Ishikawa (cell line): ENCODE measurements around a stretch of chr17.

DNA sequence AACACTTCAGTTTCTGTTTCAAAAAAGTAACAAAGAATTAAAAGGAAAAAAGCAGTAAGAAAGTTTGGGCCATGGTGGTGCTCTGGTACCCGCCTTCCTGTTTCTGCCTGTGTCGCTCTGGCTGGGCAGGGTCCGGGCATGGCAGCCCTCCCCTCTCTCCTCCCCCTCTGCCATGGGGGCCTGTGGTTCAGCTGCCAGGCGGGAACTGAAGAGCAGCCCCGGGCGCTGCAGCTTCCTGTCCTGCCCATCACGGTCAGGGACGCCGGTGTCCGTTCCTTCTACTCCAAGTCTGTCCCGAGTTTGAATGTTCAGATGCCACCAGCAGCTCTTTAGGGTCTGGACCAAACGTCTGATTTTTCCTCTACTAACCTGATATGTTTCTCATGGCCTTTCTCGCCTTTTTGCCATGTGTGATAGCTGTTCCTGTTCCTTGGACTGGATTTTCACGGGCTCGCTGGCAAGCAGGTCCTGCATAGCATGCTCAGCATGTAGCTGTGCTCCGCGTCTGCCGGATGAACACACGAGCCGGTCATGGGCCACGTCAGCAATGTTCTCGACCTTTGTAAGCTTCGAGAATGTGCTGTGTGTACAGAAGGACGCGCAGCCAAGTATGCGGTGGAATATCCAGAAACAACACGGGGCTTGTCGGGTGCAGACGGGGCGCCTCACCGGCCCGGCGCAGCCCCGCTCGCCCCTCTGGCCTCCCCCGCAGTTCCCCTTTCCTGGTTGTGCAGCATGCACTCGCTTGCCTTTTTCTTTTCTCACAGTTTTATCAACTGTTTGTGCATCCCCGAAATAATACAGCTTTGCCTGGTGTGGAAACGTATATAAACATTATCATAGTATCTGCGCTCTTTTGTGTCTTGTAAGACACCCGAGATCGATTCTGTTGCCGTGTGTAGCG lies 42.1 kb downstream of the RPTOR start:
- RRBS, result 93% methylated on average over 6 of the region's 44 CpGs

DNA sequence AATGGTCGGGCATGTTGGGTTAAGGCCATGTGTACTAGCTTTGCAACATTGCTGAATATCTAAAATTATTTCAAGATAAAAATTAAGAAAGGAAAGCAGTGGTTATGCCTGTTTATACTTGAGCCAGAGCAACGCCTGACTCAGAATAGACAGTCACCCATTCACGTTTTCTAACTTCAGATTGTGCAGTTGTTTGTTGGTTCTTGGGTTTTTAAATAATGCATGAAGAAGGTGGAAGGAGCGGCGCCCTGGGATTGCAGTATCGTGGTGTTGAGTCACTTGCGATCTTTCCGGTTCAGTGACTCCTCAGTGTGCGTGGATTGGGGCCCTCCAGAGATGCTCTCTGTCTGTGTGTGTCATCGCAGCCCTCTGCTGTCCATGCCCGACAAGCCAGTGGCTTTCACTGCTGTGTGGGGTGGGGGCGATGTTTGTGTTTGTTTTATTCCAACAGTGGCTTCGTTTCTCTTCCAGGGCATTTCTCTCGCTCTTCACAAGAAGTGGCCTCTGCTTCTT lies 133.9 kb downstream of the RPTOR start:
- RRBS, result no CpG with 5 or more reads among the region's 14 CpGs

DNA sequence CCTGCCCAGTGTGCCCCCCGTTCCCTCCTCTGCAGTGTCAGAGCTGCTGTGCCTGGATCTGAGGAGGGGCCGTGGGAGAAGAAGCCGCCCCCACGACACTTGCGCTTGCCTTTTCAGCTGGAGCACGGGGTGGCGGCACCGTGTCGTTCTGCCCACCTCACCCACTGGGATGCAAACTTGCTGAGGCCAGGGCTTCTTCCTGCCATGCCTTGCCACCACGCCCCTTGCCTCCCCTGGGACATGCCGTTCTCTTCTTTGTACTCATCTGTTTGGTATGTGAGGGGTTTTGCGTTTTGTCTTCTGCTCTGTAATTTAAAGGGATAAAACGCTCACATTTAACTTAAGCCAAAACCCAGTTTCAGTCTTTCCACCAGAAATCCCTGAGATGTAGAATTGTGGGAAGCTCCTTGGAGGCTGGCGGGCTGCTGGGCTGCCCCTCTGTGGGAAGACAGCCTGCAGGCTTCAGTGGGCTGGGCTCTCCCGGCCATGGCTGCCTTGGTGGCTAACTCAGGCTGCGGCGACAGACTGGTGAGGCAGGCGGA lies 180.2 kb downstream of the RPTOR start:
- RRBS, result no CpG with 5 or more reads among the region's 18 CpGs

GRCh38 chr17:80779806-80780873 lies 211.5 kb upstream of the CHMP6 start:
- RRBS, result no CpG with 5 or more reads among the region's 35 CpGs

DNA sequence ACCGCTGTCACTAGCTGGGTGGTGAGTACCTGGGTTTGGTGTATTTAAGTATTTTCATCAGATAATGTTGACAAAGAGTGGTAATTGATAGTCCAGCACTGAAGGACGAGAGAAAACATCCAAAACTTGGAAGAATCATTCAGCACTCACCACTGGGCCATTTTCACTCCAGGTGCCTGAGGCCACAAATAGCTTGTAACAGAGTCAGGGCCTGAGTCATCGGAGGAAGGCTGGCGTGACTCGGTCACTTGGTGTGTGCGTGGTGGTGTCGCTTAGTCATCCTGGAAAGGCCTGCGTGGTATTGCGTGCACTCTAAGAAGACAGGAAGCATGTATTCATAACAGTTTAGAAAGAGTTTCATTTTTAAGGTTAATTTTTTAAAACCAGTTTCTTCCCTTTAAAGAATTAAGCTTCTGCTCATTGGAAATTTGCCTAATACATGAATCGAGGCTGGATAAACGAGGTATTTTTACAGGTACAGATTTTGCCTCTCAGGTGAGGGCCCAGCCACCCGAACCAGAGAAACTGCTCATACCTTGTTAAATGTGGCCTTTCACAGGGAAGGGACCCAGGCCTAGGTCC lies 135.1 kb upstream of the CHMP6 start:
- RRBS, result no CpG with 5 or more reads among the region's 12 CpGs

DNA sequence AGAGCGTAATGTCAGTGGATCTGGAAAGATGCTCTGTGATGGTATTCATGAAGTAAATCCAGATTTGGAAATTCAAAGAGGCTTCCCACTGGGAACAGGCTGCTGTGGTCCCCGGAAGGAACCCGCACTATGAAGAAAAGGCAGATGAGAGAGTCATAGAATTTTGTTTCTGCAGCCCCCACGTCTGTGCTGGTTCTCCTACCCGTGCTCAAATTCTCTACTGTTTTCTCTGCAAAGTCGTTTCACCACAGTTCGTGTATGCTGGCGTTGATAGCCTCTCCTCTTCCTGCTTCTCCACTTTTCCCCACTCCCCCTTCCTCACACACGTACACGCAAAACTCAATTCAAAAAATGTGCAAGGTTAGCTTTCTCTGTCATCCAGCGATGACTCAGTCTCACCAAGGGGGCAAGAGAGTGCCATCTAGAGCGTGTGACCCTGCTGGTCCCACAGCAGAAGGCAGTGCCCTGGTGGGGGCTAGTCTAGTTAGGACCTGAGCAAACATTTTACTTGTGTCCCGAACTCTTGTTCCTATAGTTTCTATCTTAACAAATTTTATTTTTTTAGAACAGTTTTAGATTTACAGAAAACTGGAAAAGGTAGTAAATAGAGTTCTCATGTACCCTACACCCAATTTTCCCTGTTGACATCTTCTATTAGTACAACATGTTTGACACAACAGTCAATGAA lies 121.3 kb upstream of the CHMP6 start:
- RRBS, result no CpG with 5 or more reads among the region's 13 CpGs

GRCh38 chr17:80886459-80886981 lies 105.1 kb upstream of the CHMP6 start:
- RRBS, result 94% methylated on average over 14 of the region's 24 CpGs

DNA sequence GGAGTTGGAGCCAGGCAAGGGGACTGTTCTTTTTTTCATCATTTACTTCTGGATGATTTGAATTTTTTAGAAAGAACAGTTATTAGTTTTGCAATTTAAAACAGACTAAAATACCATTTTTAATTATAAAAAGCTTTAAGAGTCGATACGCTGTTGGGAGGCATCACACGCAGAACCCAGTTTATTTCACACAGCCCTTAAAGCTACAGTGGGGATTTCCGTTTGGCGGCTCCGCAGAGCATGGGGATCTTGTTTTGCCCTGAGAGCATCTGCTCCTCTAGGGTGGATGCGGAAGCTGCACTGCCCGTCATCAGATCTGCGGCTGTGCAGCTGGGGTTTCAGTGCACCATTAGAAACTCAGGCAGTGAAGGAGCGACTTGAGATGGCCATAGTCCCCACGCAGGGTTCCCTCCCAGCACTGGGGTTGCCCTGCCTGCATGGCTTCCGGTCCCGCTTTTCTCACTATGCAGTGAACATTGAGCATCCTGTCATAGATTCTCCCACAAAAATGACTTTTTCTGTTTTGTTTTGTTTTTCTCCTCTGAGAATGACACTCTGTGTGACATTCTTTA lies 62.2 kb upstream of the CHMP6 start:
- RRBS, result no CpG with 5 or more reads among the region's 13 CpGs

- RRBS, result no CpG with 5 or more reads among the region's 30 CpGs
Observed at GRCh38 chr17:80970007-80970972, 21.4 kb upstream of the CHMP6 start.

DNA sequence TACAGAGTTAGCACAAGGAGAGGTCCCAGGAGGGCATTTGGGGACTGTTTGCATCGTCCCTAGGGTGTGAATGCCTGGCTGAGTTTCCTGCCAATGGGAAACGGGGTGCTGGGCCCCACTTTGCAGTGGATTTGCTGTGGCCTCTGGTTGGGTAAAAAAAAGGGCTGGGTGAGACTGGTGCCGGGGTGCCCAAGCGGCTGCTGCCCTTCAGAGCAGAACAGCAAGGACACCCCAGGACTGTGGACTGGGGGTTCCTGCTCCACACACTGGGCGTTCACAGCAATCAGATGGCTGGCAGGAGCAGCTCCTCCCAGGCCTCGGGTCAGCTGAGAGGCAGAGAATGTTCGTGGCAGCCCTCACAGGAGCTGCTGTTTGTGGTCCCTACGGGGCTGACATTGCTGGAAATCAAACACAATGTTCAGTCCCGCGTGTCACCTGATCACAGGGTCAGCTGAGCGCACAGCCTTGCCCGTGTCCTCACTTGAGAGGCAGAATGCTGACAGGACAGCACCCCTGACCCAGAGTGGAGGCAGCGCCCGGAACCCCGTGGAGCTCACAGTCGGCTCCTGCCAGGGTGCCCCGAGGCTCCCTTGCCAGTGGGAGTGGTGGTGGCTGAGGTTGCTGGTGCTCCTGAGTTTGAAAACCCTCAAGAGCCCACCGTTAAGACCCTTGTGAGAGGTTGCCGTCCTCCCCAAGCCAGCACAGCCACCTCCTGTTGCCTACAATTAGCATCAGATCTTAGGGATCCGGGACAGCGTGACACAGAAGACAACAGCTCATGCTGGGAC lies 3.8 kb upstream of the CHMP6 start:
- RRBS, result no CpG with 5 or more reads among the region's 21 CpGs

DNA sequence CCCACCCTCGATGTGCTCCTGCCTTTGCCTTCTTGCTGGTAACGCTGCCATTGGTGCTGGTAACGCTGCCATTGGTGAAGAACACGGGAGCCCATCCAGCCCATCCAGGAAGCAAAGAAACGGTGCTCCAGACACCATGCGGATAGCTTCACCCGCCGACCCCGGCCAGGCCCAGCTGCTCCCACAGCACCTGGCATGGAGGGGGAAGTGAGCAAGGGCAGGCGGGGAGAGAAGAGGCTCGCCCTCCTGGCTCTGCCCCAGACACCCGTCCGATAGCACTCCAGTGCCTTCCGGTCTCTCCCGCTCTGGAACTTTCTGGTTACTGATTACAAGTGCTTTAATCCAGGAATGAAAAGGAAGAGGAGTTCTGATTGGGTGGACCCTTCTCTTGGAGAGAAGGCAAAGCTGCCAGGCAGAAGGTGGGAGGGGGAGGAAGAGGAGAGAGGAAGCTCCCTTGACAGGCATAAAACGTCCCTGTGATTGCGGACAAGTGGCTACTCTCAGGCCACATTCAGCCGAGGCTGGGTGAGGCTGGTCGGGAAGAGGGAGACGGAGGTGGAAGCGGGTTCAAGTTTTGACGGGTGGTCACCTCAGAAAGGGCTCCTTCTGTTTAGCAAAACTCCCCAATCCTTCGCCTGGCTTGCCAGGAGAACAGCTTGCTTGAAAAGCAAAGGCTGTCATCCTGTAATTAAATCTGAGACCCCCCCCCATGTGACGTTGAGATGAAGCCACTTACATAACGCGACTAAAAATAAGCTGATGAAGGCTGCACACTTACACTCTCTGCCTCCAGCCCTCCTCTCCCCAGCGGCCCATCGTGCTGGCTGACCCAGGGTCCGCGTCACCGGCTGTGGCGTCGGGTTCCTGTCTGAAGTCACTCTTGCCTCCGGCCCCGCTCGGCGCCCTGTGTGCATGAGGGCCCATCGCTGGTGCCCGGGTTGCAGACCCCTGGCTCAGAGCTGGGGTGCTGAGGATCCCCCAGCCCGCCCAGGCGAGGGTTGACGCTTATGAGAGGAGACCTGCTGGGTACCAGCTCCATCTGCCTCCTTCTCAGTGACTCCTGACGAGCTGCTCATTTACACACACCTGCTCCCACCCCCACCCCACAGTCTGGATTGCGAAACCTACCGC lies 3.6 kb upstream of the BAIAP2 start:
- RRBS, result 97% methylated on average over 7 of the region's 45 CpGs

DNA sequence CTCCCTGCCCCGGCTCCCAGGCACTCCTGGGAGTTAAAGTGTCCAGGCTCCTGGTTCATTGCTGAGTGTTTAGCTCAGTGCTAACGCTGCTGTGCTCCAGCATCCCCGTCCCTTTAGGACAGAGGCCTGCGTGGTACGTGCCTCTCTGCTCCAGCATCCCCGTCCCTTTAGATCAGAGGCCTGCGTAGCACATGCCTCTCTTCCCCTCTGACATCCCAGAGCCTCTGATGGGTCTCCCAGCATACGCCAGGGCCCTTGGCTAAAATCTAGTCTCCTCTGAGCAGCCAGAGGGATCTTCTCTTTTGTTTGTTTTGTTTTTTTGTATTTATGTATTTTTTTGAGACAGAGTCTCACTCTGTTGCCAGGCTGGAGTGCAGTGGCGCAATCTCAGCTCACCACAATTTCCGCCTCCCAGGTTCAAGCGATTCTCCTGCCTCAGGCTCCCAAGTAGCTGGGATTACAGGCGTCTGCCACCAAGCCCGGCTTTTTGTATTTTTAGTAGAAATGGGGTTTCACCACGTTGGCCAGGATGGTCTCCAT lies 16.2 kb downstream of the BAIAP2 start:
- RRBS, result no CpG with 5 or more reads among the region's 14 CpGs

- RRBS, result 45% methylated on average over 7 of the region's 13 CpGs
Observed at GRCh38 chr17:81070752-81071224, 35.8 kb downstream of the BAIAP2 start.

DNA sequence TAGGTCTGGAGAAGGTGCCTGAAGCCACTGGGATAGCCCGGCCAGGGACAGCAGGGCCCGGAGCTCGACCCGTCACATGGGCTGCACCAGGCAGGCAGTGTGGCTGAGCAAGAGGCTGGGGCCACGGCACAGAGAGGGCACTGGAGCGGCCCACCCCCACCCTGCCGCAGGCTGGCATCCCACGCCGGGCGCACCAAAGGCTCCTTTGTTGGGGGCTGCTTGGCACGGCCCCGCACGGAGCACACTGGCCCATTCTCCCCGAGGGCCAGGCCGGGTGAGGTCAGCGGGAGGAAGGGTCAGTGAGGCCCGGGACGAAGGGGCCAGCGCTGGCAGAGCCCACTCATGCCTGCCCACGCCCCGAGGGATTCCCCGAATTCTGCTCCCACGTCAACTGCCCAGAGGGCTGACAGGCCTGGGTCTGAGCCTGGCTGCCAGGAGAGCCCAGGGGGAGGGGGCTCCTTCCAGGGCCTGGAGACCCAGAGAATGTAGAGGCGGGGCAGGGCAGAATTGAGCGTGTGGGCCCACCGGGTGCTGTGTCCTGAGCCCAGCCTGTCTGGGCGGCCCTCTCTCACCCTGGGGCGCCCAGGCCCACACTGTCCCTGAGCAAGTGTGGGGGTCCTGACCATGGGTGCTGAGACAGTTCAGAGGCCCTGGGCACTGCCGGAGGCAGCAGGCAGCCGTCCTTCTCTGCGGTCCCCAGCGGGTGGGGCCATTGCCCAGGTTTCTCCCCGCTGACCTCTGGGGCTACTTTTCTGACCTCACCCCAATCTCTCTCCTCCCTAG lies 36.3 kb upstream of the PVALEF start:
- RRBS, result 92% methylated on average over 12 of the region's 33 CpGs

DNA sequence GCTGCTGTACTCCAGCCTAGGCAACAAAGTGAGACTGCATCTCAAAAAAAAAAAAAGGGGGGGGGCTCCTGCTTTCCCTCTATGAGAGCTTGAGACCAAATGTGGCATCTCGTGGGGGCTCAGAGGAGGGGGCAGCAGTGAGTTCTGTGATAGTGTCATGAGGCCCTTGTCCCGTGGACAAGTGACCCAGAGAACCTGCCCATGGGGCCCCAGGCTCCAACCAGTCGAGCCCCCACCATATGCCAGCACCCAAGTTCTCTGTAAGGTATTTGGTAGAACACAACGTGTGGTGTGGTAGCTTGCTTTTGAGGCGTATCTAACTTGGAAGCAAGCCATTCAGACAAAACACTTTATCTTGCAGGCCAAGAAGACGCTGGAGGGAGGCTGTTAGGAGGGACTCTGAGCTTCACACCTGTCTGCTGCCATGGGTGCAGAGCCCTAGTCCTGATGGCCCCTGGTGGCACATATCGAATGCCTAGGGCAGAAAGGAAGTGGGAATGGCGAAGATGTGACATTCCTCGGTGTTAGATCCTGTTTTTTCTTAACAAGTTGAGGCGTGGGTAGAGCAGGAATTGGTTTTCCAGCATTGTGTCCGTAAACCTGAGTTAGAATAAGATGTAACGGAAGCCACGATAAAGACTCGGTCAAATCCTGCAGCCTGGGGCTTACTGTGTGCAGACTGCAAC lies 1.7 kb downstream of the NDUFAF8 start:
- RRBS, result no CpG with 5 or more reads among the region's 14 CpGs

GRCh38 chr17:81251391-81251755 lies 12.3 kb downstream of the NDUFAF8 start:
- RRBS, result no CpG with 5 or more reads among the region's 17 CpGs

DNA sequence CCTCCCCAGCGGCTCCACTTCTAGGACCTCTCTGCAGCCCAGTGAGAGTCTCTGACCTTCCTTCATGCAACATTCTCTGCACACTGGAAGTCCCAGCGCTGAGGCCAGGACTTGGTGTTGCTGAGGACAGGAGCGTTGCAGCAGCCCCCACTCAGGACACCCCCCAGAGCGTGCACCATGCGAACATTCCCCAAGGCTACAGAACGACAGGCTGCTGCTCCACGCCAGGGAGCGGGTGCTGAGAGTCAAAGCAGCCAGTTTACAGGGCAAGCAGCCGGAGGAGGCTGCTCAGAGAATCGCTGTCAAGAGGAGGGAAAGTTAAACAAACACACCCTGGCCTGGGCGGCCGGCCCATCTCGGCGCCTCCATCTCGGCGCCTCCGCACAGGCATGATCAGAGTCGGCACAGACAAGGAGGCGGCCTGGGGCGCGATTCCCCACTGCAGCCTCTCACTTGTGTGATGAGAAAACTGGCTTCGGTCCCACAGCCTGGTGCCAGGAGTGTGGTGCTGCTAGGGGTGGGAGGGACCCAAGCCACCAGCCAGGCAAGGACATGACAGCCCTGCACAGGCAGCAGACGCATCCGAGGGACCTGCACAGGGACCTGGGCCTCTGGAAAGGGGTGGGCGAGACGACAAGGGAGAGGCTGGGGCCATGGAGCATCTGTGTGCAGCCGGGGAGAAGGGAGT lies 17.8 kb downstream of the SLC38A10 start:
- RRBS, result 93% methylated on average over 2 of the region's 27 CpGs

DNA sequence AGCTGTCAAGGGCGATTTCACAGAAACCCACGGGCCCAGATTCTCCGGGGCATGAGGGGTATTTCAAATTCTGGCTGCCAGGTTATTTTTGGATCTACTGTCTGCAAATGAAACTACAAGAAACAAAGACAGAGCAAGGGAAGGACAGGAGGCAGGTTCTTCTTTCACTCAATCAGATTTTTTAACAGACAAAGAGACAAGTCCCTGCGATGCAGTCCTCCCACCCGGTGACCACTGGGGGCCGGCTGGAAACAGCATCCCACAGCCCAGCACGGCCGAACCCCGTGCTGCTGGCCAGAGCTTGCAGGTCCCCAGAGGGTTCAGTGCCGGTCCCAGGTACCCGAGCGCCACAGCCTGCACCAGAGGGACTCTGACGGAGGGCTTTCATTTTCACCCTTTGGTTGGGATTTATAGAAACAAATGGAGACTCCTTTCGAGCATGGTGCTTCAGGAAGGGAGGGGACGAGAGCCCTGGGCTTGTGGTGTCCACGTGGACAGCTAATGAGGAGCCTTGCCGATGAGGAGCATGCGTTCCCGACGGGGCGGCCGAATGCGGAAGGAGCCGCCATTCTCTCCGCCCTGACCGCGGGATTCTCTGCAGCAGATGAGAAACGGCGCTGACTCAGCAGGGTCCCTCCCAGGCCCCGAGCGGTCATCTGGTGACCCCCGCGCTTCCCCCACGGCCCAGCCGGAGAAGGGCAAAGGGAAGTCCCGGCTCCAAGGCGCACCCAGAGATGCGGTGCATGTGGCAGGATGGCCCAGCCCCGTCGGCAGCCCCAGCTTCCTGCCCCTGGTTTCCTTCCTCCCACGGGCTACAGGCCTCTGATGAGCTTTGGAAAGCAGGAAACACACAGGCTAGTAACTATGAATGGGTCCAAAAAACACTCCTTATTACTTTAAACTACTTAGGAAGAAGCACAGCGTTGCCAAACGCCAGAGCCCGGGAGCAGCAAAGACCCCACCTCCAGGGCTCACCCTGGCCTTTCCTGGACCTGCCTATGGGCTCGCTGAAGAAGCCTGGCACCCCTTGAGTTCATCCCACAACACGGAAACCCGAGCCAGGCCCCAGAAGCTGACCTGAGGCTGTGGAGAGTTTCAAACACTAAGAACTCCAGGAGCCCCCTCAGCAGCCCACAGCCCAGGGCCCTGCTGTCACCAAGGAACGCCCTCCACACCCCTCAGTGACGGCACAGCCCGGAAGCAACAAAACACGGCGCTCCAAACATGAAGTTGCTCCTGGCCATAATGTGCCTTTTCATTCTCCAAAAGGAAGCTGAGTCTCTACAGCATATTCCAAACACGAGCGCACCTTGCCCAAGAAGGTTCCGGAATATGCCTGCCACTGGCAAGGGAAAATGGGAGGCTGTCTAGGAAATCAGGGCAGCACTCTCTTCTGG lies 9.6 kb downstream of the SLC38A10 start:
- RRBS, result 97% methylated on average over 7 of the region's 55 CpGs

DNA sequence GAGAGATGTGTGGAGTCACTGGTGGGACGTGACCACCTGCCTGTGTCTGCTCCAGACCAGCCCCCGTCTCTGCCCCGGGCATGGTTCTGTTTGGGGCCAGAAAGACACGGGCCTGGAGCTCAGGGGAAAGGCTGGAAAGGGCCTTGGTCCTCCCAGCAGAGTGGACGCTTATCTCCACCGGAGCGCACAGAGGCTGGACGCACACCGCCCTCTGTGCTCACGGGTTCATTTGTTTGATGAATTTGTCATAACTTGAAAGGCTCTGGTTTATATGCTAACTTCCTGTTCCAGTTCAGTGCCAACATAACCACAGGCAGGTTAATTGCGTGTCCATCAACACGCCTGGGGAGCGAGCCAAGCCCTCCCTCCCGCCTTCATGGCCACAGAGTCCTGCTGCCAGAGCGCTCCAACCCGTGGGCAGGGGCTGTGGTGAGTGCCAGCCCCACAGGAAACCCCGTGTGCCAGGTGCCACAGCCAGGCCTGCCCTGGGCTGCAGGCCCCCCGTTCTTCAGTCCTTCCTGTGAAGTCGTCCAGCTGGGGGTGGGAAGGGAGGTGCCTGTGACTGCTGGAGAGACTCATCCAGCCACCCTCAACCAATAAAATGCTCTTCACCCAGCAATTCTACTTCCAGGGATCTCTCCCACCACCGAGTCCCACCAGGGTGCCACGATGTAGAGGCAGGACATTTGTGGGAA lies 29.5 kb upstream of the BAHCC1 start:
- RRBS, result 2% methylated on average over 5 of the region's 21 CpGs

DNA sequence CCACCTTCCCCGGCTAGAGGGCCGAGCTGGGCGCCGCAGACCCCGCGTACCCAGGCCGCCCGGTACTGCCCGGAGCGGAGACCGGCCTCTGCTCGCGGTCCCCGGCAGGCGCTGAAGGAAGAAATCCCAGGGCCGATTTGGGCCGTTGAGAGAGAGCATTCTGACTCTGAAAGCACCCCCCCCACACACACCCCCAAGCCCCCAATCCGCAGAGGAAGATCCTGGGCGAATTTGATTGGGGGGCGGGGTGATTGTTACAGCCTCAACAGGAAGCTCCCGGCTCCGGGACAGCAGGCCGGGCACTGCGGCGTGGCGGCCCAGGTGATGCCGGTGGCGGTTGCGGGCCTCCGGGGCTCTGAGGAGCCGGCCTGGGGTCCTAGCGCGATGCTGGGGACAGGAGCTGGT lies 3.2 kb downstream of the BAHCC1 start:
- RRBS, result 32% methylated on average over 8 of the region's 33 CpGs